ENCODE measurements around the gene HDDC2.

DNA sequence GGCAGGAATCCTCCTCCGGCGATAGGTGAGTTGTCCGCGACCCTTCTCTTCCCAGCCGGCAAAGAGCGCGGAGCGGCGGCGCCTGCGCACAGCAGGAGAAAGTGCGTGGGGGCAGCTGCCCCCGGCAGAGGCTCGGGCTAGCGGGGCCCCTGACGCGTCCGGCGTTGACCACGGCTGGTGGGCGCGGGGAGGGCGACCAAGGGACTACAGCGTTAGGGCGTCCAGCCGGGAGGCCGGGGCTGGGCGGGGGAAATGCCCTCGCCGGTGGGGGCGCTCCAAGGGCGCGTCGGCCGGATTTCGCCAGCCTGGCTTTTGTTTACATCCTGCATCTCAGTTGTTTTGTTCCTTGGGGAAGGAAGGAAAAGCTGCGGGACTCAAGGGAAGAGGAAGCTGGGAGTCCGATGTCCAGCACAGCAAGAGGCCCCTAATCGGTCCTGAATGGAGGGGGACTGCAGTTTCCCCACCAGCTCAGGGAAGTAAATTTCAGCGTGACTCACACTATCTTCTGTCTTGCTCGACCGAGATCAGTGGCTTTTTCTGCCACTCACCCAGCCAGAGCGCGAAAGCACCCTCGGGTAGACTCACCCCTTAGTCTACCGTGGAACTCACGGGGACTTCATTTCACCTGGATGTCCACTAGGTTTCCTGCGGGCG lies 503 bp downstream of the SMPDL3A start:
- PRO-cap, 2 experiments = peak in 2 of 2 experiments; most common plus-strand start position 58 of the sequence (in 2); most common minus-strand start position 206 of the sequence (in 2)

DNA sequence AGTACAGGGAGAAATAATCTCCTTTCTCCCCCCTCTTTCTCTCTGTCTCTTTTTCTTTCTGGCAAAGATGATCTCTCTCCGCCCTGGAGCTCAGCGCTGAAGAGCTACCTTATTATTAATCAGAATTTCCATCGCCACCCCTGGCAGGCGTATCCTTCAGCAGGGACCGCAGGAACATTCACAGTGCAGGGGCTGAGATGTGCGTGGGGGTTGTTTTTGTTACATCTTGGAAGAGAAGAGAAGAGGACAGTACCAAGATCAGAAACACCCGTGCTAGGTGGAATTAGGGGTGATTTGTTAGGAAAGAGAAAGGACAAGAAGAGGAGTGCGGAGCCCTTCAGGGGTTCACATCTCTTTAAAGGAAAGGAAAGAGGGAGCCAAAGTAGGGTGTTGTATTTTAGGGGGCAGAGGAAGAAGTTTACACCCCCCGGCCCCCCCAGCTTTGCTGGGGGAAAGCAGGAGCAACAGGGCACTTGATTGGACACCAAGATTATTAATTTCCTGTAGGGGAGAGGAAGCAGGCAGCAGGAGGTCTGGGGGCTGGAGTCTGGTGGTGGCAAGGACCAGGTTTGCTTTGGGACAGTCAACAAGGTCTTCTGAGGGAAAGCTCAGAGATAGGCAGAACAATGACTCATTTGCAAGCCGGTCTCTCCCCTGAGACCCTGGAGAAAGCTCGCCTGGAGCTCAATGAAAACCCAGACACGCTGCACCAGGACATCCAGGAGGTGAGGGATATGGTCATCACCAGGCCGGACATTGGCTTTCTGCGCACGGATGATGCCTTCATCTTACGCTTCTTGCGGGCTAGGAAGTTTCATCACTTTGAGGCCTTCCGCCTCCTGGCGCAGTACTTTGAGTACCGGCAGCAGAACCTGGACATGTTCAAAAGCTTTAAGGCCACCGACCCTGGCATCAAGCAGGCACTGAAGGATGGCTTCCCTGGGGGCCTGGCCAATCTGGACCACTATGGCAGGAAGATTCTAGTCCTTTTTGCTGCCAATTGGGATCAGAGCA lies 1.4 kb downstream of the CLVS2 start:
- PRO-cap, 2 experiments = no peak in any of the 2 experiments

DNA sequence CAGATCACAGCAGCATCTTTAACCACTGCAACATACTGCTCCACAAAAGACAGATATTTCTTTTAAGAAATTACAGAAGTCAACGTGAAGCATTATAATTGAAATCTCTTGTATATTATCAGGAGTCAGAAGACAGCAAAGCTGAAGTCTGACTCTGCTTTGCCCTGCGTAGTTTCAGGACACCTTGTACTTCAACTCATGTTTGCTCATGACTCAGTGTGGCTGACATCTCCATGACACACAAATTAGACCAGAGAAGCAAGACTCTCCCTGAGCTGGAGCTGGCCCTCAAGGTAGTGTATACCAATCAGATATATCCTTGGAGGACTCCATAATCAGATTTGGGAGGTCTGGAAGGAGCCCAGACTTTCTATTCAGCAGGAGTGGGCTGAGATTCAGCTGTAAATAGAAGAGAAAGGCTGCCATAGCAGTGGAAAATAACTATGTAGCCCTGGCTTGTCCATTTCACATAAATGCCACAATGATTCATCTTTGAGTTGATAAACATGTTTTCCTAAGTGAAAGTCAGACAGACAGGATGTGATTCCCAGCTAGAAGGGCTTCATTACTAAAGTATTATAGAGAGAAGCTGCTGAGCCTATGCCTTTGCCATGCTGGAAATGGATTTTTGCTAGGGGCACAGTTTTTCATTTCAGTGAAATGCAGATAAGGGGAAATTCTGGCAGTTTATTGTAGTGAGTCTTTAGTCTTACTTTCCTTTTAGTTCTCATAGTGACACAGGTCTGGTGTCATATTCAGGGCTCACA lies 95.1 kb downstream of the CLVS2 start:
- PRO-cap, 2 experiments = no peak in any of the 2 experiments

- PRO-cap, 2 experiments = no peak in any of the 2 experiments
Observed at GRCh38 chr6:123570732-123571231, 66.0 kb downstream of the TRDN start.

DNA sequence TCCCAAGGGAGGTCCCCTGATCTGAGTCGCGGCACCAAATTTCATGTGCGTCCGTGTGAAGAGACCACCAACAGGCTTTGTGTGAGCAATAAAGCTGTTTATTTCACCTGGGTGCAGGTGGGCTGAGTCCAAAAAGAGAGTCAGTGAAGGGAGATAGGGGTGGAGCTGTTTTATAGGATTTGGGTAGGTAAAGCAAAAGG lies 49.3 kb downstream of the TRDN start:
- PRO-cap, 2 experiments = no peak in any of the 2 experiments

DNA sequence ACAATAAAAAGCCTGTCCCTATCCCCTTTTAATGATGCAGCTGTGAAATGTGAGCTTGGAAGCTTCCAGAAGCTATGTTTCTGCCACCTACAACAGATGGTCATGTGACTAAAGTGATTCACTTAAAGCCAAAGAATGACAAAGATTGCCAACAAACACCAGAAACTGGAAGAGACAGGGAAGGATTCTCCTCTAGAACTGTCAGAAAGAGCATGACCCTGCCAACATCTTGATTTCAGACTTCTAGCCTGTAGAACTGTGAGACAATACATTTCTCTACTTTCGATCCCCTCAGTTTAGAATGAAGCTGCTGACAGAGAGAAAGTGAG lies 57.8 kb upstream of the TPD52L1 start:
- PRO-cap, 2 experiments = no peak in any of the 2 experiments

DNA sequence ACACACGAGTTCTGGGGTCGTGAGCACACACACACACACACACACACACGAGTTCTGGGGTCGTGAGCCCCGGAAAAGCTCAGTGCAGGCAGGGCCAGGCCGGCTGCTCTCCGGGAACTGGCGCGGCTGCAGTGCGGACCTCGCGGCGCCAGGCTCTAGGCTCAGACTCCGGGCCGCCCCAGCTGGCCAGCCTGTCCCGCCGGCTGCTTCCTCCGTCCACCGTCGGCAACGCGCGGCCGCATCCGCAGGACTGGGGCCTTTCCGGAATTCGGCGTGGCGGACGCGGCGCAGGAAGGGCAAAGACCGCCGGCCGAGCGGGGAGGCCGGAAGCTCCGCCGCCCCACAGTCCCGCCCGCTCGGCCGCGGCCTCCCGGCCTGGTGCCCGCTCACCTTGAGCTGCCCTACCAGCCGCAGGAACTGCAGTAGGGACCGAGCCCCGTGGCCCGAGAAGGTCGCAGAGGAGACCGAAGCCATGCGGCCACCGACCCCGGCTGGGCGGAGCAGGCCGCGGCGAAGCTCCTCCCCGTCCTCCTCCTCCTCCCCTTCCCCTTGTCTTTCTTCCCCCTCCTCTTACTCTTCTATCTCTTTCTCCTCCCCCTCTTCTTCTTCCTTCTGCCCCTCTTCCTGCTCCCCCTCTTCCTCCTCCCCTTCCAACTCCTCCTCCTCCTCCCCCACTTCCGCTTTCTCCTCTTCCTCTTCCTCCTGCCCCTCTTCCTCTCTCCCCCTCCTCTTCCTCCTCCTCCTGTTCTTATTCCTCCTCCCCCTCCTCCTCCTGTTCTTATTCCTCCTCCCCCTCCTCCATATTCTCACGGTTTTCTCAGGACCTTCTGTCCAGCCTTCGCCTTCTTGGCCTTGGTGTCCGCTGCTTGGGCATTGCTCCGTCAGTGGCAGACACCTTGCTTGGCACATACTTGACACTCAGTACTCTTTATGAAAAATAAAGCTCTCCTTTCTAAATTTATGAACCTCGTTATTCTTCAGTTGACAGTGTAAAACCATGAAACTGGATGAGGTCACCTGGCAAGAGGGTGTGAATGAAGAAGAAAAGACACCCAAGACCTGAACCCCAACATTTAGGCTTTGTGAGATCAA lies at the start of gene HDDC2:
Gene HDDC2, minus strand, starts transcription at position 509 of the 1,092 bp plus-strand sequence.
- PRO-cap, 2 experiments = peak in 2 of 2 experiments; most common plus-strand start position 329 of the sequence (in 1); most common minus-strand start position 419 of the sequence (in 2)

- PRO-cap, 2 experiments = no peak in any of the 2 experiments
Observed at GRCh38 chr6:125705047-125705340, 44.4 kb upstream of the HEY2 start.

DNA sequence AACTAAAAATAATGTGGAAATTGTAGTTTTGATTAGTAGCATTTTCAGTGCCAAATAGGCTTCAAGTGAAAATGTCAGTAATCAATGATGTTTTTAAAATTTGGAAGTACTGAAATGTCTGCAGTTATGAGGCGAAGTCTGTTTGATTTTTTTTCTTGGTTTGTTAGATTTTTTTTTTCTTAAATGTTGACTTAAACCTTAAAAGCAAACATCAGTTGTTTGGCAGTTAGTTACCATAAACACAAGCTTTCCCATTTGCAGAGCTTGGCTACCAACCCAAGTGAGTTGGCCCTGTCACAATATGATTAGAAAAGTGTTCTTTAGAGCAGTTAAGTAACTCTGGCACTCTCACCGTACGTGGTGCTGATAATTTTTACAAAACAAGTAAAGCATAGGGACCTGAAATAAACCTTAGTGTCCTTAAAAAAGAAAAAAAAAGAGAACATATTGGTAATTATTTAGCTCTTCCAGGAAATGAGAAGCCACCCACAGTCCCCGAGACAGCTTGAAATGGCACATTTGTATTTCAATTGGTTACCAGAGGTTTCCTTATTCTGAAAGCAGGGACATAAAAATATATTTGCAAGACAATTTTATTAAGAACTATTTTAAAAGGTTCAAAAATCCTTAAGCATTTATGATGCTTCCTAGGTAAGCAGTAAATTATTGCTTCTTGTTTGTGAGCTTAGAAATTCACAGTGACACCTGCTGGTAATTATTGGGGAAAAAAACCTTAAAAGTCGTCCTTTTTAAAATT lies 3.9 kb downstream of the HEY2 start:
- PRO-cap, 2 experiments = no peak in any of the 2 experiments

DNA sequence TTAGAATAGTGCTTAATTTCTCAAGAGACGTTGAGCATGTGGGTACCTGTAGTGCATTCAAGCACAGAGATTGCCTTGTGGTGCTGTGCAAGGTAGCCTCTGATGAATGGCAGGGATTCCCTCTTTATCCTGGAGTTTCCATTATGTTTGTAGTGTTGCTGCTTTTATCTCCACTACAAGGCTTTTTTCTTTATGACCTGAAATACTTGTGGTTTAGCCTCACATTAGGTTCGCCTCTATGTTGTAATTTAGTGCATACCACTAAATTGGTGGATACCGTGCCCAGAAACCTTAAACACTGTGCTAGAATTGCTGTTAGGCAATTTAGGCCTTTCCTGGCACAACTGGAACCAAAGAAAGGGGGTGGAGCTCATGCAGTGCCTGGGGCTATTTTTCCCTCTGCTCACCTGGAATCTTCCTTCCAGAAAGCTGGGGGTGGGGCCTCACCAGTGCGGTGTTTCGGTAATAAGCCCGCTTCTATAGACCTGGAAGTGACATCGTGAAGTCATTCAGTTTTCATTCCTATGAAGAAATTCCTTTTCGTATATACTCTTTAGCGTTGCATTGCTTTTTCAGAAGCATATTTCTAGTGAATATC lies 76.8 kb downstream of the NCOA7 start:
- PRO-cap, 2 experiments = no peak in any of the 2 experiments

DNA sequence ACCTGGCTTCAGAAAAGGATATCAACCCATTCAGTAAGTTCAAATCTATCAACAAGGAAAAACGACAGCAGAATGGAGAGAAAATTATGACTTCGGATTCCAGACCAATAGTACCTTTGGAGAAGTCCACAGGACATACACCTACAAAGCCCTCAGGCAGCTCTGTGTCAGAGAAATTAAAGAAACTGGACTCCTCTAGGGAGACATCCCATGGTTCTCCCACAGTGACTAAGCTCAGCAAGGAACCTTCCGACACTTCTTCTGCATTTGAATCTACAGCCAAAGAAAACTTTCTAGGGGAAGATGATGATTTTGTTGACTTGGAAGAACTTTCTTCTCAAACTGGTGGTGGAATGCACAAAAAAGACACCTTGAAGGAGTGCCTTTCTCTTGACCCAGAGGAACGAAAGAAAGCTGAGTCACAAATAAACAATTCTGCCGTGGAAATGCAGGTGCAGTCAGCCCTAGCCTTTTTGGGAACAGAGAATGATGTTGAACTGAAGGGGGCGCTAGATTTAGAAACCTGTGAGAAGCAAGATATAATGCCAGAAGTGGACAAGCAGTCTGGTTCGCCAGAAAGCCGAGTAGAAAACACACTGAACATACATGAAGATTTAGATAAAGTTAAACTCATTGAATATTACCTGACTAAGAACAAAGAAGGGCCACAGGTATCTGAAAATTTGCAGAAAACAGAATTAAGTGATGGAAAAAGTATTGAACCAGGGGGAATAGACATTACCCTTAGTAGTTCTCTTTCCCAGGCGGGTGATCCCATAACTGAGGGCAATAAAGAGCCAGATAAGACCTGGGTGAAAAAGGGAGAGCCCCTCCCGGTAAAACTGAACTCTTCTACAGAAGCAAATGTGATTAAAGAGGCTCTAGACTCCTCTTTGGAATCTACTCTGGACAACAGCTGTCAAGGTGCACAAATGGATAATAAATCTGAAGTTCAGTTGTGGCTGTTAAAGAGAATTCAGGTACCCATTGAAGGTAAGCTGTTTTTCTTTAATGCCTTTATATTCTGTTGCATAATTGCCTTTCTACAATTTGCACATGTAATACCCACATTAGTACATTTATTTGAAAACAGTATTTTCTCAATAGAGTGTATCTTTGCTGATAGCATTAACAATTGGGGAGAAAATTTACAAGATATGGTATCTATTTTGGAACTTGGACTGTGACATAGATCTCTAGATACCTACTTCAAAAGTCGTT lies 67.2 kb upstream of the HINT3 start:
- PRO-cap, 2 experiments = no peak in any of the 2 experiments

- PRO-cap, 2 experiments = no peak in any of the 2 experiments
Observed at GRCh38 chr6:126199400-126199830, 140.5 kb upstream of the CENPW start.

- PRO-cap, 2 experiments = no peak in any of the 2 experiments
Observed at GRCh38 chr6:127148369-127148960, 30.0 kb downstream of the RSPO3 start.

GRCh38 chr6:127343725-127344384 lies 446 bp upstream of the ECHDC1 start:
- PRO-cap, 2 experiments = no peak in any of the 2 experiments

DNA sequence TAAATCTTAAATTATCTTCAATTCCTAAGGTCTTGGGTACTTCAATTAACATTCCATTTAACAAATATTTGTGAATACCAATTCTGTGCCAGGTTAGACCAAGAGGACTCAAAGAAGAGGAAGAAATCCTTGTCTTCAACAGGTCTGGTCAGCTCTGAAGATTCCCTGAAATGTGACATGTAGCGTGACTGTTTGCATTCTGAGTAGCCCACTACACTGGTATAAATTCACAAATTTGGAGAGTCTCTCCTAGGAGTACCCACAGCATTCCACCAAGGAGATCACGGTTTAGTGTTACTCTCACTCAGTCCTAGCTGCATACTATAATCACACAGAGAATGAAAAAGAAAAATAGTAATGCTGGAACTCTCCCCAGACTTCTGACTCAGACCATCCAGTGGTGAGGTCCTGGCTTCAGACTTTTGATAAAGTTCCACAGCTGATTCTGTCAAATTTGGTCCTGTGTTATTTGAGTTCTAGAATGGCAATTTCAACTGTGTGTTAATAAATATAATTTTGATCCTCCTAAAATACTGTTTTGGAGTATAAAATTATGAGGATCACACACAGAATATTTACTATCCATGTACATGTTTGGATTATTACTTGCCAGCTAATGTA lies 4.9 kb upstream of the KIAA0408 start:
- PRO-cap, 2 experiments = no peak in any of the 2 experiments

DNA sequence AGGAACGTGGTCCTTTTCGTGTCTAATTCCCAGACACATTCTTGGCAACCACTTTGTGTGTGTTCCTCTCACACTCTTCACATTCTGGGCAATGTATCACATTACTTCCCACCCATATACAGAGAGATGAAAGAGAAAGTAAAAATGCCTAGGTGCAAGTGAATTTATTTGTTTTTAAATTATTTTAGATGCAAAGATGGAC lies 102.7 kb downstream of the PTPRK start:
- PRO-cap, 2 experiments = no peak in any of the 2 experiments

DNA sequence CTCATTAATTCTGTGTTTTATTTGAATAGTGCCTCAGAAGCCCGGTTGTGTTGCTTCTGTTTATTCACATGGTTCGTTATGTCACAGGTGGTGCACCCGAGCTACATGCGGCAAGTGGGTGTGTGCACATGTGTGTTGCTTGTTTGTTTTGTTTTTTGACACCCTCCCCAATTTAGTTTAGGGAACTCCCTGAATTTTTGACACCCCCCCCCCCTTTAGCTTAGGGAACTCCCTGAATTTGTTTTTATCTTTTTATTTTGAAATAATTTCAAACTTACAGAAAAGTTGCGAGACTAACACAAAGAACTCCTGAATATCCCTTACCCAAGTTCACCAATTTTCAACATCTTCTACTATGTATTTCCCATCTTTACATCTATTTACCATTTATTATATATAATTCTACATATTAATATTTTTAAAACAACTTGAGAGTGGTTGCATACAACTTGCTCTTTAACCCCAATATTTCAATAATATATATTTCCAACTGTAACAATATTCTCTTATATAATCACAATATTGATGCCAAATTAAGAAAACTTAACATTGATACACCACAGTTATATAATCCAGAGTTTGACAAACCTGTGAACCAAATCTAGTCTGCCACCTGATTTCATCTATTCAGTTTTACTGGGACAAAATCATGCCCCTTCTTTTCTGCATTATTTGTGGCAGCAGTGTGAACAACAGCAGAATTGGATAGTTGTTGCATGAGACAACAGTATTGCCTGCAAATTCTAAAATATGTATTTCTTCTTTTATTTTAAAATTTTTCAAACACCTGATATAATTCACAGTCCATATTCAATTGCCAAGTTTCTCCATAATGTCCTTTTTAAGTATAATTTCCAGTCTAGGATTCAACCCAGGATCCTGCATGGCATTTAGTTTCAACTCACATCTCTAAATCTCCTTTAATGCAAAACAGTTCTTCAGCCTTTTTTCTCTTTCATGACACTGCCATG lies 47.9 kb downstream of the PTPRK start:
- PRO-cap, 2 experiments = no peak in any of the 2 experiments

DNA sequence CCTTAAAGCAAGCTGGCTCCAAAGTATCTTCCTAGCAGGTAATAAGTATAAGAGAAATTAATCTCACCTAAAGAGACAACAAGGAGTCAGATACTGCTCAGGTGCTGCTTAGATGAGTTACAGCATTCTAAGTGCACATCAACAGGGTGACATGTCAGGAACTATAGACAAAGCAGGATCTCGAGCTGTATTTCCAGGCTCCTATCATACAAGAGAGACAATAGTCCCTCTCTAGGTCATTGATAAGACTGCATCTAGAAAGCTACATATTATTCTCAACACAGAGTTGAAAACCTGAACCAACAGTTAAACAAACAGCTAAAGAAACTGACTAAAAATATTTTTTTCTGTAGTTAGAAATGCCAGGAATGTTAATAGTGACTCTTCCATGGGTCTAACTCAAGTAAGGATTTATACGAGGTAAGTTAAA lies 3.9 kb downstream of the PTPRK start:
- PRO-cap, 2 experiments = peak in 2 of 2 experiments; most common plus-strand start position 239 of the sequence (in 2); most common minus-strand start position 163 of the sequence (in 2)

DNA sequence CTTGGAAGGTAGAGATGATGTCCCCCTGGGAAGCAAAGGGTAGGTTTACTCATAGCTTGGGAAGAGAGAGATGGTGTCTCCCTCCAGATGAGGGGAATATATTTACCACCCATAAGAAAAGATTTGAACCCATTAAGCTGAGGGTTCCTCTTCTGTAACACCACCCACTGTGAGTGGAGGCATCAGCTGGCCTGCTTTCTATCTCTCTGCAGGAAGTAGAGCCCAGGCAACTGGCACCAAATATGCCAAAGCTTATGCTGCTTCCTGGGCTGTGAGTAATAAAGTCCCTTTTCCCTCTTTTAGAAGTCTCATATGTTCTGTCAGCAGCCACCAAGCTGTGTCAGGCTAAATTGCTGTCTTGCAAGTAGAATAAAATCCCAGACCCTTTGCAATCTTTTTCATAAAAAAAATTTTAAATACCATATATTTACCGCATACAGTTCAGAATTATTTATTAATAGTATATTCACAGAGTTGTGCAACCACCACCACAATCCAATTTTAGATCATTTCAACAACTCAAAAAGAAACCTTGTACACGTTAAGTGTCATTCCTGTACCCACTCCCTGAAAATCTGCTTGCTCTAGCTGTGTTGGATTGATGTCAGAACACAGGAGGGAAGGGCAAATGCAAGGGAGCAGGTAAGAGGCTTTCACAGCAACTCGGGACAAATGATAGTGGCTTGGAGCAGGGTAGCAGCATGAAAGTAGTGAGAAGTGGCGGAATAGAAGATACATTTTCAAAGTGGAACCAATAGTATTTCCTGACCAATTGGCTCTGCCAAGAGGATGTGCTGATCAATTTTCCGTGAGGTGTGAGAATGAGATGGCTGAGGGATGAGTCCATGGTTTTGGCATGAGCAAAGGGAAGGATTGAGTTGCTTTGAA lies 241.6 kb downstream of the LAMA2 start:
- PRO-cap, 2 experiments = no peak in any of the 2 experiments

GRCh38 chr6:129692182-129692907 lies 17.6 kb downstream of the ARHGAP18 start:
- PRO-cap, 2 experiments = no peak in any of the 2 experiments

Measured in Metastatic Liver Carcinoma in the Adrenal Gland (tissue), 2 donors.